Measurements from ENCODE around the genes CYCS and NPVF.

- PRO-cap, result bidirectional peak, plus-strand start at chr7:25125438, minus-strand start at chr7:25125260; bidirectional peak, plus-strand start at chr7:25125657, minus-strand start at chr7:25125491
These were observed at the start of gene CYCS for GRCh38 chr7:25124959-25125986. CYCS (minus strand) TSS chr7:25125260.

- PRO-cap, result no peak
These were observed at the start of gene NPVF for GRCh38 chr7:25228199-25228622. NPVF (minus strand) TSS chr7:25228486.

DNA sequence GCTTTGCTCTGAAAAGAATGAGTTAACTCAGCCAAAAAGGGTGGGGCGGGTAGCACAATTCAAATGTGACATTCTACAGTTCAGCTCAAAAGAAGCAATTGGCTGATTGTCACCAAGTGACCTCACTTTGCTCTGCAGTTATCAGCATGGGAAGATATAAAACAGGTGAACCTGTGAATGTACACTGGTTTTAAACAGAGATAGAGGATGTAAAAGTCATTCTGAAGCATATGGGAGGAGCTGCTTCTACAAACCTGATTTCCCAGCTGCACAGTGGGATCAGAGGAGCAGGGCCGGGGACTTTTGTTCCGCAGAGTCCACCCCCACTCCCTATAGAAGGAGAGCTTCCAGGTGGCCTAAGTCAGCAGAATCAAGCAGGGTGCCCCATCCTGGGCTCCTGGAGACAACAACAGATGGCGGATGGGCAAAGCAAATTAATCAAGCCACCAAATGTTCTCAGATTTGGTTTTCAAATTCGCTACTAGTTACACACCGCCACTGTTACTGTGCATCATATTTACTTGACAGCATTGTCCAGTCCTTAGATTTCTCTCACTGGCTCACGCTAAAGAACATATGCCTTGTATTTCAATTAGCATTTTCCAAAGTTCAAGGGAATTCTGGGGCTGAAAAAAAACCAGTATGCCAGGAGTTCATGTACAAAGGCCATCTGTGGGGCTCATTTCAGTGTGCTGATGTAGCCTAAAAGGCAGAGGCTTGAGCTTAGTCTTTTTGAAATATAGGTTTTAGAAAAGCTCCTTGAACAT is 27.6 kb upstream of the NPVF start:
- PRO-cap, result no peak

DNA sequence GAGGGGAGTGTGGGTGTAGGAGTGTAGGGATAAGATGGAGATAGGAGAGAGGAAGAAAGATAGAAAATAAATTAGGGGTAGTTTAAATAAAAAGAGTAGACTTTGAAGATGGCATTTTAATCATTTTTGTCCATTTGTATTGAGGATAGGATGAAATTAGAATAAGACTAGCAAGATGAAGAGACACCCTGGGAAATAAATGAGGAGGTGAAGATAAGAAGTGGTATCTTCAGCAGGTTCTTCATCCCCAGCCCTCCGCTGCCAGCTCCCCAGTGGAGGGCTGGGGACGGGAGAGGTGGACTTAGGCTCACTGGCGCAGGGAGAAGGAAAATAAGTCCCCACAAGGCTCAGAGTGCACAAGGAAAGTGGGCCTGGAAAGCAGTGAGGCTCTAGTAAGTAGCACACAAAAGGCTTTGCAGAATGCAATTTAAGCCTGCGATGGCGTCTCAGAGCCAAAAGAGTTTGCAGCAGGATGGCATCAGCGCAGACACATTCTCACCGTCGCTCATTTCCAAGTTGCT is 98.1 kb upstream of the NPVF start:
- PRO-cap, result no peak

DNA sequence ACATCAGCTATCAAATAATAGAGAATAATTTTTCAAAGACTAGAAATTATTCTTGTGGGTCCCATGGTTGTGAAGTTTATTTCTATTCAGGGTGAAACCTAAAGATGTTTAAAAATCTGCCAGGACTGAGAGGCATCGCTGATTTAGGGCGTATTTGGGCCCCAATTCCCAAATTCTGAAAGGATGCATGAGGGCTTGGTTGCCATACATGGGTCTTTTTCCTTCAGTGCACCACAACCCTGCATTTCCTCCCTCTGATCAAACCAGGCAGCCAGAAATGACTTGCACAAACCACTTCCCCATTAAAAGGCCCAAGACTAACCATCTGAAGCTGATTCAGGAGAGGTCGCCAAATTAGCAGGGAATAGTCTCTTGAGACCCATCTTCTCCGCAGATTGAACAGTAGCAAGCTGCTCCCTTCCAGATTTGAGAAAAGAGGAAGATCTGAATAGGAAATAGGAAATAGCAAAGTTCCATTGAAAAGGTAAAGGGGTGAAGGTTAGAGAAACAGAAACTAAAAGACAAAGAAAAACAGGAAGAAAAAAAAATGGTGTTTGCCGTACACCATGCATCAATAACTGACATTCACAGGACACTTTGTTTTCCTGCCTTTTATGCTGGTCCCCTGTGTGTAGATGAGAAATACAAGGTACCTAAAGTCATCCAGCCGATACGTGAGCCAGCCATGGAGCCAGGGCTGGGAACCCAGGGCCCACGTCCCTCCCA is 268.2 kb upstream of the NPVF start:
- PRO-cap, result no peak

DNA sequence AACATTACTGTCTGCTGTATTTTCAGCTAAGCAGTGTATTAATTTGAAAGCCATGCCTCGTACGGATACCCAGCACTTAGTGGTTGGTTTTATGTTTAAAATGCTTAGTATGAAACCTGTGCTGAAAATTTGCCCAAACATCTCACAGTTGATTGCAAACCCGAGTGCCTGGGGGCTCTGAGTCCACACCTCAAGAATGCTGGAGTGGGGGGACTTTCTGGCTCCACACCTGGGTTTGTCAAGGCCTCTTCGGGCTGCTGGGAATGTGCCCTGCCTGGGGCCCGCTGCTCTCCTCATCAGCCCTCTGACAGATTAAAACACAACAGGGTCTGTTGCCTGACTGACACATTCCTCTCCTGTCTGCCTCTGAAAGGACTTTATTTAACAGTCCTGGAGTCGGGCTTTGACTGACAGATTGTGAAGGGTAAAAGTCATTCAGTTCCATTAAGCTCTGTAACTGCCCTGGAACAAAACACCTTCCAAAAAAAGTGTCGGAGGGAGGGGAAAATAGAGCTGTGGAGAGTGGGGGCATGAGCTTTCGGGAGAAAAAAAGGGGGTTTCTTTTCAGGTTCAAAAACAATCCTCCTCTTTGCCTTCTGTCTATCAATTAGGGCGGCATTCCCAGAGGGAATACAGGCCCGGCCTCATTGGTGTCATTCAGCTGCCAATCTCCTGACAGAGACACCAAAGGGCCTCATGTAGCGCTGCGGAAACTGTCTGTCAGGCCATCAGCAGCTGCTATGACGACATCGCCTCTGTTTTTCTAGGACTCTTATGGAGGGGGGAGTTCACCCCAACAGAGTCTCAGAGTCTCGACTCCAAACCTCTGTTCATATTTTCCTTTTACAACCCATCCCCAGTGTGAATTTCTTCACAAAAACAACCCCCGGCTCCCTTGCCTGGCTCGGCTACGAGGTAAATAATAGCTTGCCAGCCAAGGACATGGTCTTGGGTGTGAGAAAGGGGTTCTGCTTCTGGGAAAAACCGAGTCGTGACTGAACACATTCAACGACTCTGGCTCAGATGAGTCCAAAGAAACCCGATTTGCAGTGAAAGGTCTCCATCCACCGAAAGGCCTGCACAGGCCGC is 398.8 kb upstream of the NFE2L3 start:
- PRO-cap, result unidirectional peak, plus-strand start at position 775 of the sequence

DNA sequence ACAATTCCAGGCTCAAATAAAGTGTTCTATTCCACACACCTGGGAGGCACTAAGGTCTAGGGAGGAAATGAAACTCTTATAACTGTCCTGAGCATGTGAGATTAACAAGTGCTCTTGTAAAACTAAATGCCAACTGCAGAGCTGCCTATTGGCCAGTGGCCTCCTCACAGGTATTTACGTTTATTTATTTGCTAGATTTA is 381.9 kb upstream of the NFE2L3 start:
- PRO-cap, result no peak

DNA sequence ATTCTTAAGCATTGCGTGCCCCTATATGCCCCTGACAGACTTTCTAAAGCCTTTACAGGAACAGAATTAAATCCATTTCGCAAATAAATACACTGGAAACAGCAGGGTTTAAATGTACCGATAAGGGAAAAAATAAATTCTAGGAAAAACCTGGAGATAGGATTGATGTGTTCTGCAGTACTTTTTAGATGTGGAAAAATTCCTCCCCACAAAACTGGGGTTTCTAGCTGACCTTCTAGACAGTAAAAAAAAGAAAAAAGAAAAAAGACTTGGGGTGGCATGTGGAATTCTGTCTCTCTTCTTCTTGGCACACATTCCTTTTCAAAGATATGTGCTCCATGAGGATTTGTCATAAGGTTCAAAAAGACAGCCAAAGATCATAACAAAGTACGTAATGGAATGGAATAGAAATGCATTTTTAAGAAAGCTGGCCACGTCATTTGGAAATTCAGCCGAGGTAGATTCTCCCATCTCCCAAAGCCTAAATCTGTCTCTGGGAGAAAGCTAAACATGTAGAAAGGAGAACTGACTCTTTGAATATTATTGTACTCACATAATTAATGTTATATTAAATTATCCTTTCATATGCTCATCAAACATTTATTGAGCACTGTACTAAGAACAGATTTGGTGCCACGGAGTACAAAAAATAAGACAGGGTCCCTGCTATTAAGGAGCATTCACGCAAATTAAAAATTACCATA is 381.4 kb upstream of the NFE2L3 start:
- PRO-cap, result no peak

DNA sequence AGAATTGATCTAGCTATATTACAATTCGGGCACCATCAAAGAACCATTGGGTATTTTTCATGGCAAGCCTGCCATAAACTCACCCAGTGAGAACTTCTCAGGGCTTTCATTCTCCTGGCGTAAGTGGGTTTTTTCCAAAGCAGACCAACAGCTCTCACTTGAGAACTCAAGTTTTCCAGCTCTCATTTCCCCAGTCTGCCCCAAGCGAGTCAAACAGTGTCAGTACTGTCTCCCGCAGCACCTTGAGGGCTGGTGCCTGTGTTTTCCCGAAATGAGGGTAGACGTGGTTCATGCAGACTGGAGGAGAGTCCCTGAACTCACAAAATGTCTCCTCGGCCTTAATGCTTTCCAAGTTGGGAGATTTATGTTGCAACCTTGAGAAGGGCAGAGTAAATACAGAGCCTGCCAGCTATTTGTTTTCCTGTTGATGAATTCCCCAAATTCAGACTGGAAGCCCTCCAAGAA is 254.9 kb upstream of the NFE2L3 start:
- PRO-cap, result no peak

DNA sequence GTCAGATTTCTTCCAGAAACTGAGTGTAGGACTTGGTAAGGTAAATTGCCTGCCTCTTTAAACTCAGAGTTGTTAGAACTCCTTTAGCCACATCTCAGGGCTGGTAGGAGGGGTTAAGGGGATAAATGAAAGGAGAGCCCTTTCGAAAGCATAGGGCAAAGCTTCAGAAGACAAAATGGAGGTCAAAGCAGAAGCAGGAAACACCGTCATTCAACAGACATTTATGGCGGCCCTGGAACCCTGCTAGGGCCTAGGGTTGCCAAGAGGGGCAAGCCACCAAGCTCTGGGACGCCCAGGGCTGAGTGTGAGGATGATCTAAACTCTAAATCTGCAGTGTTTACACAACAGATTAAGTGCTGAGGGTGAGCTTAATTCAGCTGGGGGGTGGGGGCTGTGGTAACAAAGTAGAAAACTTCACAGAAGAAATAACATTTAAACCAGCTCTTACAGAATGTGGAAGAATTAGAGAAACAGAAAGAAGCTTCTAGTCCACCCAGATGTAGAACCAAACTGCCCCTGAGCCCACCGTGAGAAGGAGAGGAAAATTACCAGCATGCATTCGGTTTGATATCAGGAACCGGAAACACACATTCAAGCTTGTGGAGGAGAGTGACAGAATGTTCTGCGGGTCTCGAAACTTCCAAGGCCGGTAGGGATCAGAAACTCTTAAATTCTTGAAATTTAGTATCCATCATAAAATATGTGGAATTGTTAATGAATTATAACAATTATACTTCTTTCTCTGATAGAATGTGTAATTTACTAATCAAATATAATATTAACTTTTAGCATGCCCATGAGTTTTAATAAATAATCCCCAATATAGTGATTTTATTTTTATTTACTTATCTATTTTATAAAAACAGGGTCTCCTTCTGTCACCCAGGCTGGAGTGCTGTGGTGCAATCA is 78.8 kb upstream of the NFE2L3 start:
- PRO-cap, result no peak

- PRO-cap, result no peak
These were observed 68.9 kb upstream of the NFE2L3 start for GRCh38 chr7:26083121-26083379.

DNA sequence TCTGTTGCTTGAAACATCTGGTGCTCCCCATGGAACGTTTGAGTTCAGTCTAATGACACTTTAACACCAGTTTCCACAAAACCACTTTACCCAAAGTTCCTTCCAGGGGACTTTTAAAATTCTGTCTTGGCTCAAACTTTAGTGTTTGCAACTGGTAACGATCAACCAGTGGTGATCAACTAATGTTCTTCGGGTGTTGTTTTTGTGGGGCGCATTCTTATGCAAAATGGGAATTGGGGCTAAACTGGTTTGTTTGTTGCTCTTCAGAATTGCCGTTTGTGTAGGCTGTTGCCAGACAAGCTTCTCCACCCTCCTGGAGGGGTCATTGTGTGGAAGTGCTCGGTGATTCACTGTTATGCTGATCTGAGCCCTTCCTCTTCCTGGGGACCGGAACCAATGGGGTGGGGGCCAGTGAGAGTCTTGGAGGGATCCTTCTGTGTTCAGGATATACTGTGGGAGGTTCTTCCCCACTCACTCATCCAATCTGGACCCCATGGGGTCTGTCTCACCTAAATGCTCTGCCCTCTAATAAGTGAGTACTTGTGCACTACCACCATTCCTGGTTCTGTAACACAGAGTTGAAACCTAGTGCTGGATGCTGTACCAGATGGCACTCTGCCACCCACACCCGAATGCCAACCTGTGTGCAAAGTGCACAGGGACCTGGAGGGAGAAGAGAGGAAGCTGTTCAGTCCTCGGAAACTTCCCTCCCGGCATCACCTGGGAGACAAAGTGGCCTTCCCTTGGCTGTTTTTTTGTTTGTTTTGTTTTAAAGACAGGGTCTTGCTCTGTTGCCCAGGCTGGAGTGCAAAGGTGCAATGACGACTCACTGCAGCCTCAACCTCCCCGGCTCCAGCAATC is 2.0 kb downstream of the NFE2L3 start:
- PRO-cap, result unidirectional peak, minus-strand start at position 327 of the sequence

- PRO-cap, result no peak
These were observed 21.9 kb downstream of the HNRNPA2B1 start for GRCh38 chr7:26178571-26179187.

DNA sequence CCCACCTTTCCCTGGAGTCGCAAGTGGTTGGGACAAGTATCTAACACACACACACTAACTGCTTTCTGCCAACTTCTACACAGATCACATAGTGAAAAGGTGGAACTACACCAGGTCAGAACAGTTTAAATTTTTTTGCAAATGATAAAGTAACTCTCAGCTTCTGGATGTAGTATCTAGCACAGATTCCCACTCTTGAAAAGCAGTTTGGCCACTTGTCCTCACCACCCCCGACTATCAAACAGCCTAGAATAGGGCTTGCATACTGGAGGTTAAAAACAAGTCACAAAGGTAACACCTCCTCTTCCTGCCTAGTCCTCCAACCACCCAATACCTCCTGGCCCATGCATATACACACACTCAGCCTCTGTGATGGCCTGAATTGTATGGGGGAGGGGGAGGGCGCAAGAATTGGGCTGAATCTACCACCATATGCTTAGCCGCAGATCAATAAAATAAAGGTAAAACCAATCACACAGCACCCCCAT is 5.7 kb downstream of the SKAP2 start:
- PRO-cap, result no peak

DNA sequence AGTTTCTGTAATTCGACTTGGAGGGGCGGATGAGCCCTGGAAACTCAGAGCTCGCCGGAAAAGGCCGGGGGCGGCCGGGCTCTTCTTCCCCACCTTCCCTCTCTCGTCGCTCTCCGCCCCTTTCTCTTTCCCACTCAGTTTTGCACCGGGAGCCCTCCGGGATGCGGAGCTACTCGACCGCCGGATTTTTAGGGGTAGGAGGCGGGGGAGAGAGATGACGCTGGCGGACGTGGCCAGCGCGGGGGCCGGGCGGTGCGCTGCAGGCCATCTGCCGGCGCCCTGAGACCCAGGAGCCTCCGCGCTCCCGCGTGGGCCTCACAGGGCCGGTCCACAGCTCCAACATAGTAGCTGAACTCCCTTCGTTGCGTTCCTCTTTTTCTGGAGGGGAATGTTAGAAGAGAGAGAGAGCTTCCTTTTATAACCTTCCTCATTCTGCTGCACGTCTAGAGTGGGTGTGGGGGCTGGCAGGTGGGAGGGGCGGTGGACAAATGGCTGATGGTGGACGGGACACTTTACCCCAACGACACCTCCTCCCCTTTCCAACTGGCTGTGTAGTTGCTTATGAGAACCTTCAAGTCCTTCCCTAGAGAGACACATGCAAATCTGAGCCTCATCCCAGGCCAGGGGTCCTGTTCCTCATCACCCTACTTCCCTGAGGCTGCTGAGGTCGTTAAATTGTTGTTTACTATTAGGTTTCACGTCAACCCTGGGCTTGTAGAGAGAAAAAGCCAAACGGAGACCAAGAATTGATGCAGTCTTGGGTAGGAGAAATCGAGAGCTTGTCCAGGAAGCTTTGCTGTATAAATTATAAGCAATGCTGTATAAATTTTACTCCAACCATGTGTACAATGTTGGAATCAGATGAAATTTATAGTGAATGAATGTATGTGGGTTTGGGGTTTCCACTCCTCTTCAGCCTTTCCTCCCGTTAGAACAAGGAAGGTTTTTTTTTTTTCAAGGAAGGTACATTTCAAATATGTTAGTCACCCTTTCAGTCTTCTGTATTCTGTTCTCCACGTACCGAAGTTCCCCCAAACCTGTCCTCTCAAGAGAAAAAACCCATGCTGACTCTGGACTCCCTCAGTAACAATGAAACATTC is 1.3 kb upstream of the HOXA1 start:
- PRO-cap, result bidirectional peak, plus-strand start at position 289 of the sequence, minus-strand start at position 142 of the sequence

GRCh38 chr7:27101880-27102232 is 627 bp downstream of the HOXA2 start:
- PRO-cap, result no peak

DNA sequence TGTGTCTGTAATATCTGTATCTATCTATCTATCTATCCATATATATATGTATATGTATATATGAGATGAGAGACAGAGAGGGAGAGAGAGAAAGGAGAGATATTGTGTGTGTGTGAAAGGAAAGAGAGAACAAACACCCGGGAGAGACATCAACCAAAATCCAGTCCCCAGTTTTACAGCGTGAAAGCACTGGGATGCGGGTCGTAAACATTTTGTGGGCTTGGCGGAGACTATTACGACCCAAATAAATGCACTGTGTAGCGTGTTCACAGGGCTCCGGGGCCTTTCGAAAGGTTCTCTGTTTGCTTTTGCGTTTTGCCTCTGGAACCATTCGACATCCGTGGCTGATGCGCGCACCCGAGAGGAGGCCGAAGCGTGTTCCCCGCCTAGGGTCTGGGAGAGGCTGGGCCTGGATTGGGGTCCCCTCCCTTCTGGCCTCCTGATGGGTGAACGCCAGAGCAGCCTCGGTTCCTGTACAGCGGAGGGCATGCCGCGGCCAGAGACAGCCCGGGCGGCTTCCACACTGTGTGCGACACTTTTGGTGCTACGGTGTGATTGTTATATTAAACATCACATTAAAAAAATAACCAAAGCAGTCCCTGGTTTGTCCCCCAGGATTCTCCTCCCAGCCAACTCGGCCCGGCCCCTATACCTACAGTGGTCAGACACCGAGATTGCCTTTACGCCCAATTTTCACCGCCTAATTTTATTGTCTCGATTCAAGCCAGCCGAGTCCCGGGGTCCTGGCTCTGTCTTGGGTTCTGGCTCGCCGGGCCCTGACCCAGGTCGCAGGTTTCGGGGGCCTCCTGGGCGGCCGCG is 3.6 kb upstream of the HOXA7 start:
- PRO-cap, result no peak

DNA sequence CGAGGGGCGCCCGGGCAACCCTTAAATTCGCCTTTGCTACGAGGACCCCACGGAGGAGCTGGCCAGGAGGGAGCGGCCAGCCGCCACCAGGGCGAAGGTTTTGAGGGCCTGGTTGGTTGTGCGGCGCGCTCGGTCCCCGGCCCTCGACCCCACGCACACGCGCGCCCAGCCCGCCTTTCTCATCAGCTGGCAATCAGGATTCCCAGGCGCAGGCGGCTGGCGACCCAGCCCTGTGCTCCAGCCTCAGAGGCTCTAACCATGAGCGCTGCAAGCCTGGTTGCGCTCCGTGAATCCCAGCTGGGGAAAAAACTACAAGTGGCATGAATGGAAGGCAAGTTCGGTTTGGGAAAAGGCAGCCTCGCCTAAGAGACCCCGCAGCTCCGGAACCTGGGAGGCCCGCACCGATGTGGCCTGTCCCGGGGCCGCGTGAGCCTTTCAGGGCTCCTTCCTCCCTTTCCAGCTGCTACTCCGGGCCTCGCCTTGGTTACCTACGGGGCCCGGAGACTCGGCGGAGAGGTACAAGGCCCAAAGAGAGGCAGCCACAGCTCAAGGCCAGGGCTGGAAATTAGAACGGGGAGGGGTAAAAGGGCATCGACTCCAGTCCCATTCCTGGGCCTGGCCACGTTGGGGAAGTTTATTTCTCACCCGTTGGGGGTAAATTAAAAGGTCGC is 1.1 kb upstream of the HOXA9 start:
- PRO-cap, result bidirectional peak, plus-strand start at position 192 of the sequence, minus-strand start at position 120 of the sequence

DNA sequence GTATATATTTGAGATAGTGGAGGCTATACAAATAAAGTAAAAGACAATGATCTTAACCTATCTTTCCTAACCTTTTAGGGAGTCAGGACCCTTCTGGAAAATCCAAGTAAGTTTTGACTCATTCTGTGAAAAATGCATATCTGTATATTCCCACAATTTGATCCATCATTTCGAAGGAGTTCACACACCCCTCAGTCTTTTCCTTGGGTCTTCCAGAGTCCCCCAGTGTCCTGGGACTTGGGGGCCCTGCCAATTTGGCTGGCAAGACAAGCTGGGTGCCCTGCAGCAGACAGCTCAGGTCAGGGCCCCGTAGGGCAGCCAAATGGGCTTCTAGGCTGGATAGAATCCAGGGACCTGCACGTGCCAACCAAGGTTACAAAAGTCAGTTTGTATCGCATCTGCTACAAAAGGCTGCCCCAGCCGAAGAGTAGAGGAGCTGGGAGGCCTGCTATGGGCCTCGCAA is 2.7 kb upstream of the HOXA10 start:
- PRO-cap, result no peak

DNA sequence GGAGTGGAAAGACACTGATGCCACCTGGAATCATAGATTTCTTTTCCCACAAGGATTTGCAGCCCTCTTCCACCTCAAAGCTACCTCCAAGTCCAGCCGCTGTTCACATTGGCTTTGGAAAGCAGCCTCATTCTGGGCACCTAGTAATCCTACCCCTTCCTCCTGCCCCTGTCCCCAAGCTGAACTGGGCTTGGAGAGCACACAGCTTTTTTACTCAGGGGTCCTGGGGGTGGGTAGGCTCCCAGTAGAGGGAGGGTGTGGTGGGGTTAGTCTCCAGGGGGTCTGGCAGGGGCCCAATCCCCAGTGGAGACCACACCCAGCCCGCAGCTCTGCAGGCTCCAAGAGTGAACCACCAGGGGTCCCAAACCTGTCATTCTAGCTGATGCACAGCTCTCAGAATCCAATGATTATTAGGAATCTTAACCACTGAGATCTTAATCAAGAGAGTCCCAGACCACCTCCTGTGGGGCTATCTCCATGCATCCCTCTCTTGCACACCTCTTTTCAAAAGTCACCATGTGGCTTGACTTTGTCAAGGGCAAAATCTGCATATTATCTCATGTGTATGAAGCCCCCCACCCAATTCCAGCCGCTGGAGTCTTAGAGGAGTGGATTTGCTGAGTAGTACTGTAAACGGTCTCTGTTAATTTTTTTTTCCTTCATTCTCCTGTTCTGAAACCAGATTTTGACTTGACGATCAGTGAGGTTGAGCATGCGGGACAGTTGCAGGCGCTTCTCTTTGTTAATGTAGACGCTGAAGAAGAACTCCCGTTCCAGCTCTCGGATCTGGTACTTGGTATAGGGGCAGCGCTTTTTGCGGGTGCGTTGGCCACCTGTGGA is 2.6 kb downstream of the HOXA11 start:
- PRO-cap, result no peak

Data from tibial artery (tissue), 1 donor.